Measurements from ENCODE around the gene MAST3.

DNA sequence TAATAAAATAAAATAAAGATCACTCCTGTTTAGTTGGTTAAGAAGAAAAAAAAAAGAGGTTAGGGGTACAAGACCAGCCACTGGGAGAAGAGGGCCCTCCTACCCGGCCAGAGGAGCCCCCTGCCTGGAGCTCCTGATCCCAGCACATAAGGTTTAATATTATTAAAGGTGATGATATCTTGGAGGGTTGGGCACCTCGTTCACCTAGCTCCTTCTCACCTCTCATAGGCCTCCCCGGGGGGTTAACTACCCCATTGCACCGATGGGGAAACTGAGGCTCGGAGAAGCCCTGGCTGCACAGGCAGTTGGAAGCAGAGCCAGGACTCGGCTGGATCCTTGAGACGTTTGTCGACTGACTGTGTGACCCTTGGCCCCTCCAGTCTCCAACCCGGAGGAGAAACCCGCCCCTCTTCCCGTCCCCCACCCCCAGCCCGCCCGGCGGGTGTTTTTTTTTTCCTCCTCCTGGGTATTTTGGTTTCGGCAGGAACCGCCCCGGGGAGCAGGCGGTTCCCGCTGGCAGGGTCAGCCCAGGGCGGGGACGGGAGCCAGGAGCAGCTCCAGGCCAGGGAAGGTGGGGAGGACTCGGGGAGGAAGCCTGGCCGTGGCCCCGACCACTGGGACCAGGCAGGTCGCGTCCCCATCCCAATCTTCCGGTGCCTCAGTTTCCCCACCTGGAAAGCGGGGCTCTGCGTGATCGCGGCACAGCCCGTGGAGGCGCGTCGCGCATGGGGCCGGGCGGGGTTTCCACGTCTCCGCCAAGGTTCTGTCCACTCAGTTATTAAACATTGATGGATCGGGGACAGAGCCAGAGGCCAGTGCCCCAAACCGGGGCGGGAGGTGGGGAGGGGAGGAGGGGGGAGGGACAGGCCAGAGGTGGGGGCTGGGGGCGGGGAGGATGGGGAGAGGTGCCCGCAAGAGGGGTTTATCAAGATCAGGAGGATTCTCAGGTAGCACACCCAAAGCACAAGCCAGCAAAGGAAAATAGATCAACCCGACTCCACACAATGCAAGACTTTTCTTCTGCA is 35.0 kb downstream of the IL12RB1 start:
- PRO-cap: no peak

GRCh38 chr19:18090971-18091660 is 4.4 kb upstream of the IL12RB1 start:
- PRO-cap: bidirectional peak, plus-strand start at chr19:18091465, minus-strand start at chr19:18091301

DNA sequence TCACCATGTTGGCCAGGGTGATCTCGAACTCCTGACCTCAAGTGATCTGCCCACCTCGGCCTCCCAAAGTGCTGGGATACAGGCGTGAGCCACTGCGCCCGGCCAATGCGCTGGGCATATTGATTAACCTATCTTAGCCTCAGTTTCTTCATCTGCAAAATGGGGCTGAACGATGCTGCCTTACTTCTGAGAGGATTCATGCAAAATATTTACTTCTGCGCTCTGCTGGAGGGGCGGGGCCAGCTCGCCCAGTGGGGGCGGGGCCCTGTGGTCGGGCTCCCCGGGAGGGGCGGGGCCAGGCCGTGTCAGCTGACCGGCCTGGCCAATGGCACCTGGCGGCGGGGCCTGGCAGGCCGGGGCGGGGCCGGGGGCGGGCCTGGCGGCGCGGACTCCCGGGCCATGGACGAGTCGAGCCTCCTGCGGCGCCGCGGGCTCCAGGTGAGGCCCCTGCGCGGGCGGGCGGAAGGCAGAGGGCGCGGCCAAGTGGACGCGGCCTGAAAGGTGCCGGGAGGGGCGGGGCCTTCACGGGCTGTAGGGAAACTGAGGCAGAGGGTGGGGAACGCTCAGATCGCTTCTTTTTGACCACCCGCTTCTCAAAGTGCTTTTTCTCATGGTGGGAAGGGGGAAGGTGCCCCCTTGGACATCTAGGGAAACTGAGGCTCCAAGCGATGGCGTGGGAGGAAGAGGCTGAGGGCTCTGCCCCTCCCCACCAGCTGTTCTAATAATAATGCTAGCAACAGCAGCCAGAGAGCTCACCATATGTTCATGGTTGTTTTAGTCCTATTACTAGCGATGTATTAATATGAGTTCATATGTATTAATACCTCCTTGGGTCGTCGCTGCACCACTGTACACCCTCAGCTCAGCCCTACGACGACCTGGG is at the start of gene MAST3:
Gene MAST3 (plus strand): TSS at position 385 of the 883 bp plus-strand sequence.
- PRO-cap: unidirectional peak, plus-strand start at position 388 of the sequence

DNA sequence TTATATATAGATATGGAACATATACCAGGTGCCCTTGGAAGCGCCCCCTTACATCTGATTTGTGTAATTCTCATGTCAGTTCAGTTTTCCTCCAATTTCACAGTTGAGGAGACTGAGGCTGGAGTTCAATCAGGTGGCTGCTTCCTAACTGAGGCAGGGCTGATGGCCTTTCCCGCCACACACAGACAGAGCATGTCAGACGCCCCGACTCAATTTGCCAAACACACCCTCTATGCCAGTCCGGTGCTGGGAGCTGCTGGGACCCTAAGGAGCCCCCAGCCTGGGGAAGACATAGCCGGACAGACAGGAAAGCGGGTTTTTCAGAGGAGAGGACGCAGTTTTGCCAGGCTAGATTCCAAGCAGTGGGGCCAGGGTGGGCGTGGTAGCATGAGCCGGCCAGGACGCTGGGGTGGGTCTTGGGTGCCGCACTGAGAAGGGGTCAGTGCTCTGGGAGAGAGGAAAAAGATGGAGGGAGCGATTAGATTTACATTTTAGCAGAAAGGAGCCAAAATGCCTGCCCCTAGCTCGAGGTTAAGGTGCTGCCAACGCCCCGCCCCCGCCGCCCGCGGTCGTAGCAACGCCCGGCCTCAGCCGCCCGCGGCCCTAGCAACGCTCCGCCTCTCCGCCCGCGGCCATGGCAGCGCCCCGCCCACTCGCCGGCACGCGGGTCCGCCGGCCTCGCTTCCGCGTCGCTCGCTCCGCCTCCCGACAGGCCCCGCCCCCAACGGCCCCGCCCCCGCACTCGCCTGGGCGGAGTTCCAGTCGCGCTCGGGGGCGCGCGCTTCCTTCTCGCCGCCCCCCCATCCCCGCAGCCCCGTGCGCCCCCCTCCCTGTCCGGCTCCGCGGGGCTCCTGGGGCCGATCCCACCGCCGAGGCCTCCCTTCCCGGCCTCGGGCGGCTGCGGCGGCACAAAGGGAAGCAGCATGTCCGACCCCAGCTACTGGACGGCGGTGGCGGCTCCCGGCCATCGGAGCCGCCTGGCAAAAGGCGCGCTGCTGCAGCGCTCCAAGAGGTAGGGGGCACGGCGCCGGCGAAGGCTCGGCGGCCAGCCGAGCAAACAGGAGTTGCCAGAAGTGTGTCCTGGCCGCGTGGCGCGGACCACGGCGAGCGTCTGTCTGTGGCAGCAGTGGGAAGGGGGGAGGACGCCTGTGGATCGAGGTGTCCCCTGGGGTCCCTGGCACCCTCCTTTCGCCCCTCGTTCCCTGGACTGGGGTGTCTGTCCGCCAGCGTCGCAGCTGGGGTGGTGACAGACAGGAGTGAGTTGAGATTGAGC is 20.1 kb downstream of the MAST3 start:
- PRO-cap: unidirectional peak, plus-strand start at position 745 of the sequence

DNA sequence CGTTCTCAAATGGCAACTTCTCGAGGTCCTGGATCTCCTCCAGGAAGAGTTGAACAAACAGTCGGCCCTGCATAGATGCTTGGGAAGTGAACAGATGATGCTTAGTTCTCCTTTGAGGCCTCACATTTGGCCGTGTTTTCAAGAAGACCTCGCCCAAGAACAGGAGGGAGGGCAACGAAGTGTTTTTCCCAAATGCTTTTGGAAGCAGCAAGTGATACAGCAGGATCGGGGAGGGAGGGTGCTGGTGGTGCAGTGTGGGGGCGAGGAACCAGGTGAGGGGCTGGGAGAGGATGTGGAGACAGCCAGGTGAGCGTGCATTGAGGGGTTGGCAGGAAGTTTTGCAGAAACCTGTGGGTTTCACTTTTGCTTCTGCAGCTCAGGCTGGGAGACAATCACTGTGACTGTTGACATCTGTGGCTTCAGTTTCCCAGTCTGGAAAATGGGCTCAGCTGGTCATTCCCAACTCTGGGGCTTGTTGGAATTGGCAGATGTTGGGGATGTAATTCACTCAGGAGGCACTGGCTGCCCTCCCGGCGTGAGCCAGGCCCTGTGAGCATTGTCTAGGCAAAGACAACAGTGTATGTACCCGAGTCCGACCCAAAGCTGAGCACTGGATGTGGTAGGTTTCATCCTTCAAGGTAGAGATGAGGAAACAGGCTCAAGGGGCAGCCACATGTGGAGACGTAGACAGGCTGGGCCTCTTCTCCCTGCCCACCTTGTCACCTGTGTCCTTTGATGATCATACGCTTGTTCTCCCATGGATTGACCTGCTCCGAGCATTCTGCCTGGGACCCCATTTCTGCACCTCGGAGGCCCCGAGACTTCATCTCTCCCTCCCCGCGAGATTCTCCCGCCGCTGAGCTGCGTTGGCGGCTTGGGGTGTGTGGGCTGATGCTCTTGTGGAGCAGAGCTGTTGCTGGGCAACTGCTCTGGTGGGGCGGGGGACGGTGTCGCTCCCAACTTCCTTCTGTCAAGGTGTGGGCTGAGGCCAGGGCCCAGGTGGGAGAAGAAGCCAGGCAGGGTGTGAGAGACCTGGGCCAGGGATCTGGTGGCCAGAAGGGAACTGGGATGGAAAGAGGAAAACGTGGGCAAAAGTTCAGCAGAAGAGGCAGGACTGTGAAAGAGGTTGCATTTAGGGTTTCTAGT is 21.9 kb downstream of the MAST3 start:
- PRO-cap: no peak

GRCh38 chr19:18145649-18145938 is 7.4 kb upstream of the PIK3R2 start:
- PRO-cap: no peak

- PRO-cap: bidirectional peak, plus-strand start at chr19:18171135, minus-strand start at chr19:18171037
These were observed 2.7 kb upstream of the IFI30 start for GRCh38 chr19:18170679-18171521.

GRCh38 chr19:18254963-18255140 is 19.4 kb downstream of the IQCN start:
- PRO-cap: no peak

DNA sequence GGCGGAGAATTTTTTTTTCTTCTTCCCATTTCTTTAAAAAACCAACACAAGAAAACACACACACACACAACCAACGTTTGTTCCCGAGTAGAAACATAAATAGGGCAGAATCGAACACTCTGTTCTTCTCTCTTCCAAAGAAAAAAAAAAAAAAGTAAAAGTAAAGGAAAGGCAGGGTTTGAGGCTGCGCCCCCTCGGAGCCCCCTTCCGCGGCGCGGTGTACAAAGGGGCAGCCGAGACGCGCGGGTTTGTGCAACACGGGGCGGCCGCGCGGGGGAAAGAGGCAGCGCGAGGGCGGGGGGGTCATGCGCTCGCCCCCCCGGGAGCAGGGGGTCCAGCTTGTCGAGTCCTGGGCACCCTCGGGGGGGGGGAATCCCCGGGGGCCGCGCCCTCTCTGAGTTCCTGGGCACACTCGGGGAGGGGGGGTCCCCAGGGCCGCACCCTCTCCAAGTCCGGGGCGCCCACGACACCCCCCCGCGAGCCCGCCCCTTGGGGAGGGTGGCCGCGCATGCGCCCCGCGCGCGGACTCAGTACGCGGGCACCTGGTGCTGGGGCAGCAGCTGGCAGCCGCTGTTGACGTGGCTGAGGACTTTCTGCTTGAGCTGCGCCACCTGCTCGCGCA is 1.4 kb downstream of the JUND start:
- PRO-cap: bidirectional peak, plus-strand start at position 533 of the sequence, minus-strand start outside the sequence

DNA sequence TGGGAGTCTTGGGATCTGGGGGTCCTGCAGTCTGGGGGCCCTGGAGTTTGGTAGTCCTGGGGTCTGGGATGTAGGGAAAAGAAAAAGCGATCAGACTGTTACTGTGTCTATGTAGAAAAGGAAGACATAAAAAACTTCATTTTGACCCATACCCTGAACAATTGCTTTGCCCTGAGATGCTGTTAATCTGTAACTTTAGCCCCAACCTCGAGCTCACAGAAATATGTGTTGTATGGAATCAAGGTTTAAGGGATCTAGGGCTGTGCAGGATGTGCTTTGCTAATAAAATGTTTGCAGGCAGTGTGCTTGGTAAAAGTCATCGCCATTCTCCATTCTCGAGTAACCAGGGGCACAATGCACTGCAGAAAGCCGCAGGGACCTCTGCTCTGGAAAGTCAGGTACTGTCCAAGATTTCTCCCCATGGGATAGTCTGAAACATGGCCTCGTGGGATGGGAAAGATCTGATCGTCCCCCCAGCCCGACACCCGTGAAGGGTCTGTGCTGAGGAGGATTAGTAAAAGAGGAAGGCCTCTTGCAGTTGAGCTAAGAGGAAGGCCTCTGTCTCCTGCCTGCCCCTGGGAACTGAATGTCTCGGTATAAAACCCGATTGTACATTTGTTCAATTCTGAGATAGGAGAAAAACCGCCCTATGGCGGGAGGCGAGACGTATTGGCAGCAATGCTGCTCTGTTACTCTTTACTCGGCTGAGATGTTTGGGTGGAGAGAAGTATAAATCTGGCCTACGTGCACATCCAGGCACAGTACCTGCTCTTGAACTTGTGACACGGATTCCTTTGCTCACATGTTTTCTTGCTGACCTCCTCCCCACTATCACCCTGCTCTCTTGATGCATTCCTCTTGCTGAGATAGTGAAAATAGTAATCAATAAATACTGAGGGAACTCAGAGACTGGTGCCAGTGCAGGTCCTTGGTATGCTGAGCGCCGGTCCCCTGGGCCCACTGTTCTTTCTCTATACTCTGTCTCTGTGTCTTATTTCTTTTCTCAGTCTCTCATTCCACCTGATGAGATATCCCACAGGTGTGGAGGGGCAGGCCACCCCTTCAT is 5.3 kb upstream of the LRRC25 start:
- PRO-cap: no peak

DNA sequence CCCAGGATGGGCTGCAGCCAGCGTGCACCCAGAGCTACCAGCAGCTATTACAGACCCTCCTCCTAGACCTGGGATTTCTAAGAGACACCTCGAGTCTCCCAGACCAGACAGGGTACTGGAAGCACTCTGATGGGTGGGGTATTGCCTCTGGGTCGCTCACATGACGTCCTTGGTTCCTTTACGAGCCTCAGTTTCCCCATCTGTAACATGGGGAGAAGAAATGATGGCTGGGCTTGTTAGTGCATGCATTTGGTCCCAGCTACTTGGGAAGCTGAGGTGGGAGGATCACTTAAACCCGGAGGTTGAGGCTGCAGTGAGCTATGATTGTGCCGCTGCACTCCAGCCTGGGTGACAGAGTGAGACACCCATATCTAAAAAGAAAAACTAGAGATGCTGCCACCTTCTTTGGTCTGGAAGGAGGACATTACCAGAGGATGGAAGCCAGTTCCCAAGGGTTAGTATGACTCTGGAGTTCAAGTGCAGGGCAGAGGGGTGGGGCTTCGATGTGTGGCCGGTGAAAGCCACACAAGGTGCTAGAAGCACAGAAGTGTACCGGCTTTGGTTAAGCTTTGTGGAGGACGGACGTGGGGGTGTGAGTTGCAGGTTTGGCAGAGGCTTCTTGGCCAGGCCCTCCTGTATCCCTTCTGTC is 5.0 kb upstream of the SSBP4 start:
- PRO-cap: no peak

GRCh38 chr19:18458456-18458924 is 20.6 kb upstream of the ISYNA1 start:
- PRO-cap: no peak

- PRO-cap: no peak
These were observed 31.7 kb upstream of the ISYNA1 start for GRCh38 chr19:18469648-18469940.

- PRO-cap: no peak
These were observed 41.8 kb downstream of the ELL start for GRCh38 chr19:18479784-18480733.

DNA sequence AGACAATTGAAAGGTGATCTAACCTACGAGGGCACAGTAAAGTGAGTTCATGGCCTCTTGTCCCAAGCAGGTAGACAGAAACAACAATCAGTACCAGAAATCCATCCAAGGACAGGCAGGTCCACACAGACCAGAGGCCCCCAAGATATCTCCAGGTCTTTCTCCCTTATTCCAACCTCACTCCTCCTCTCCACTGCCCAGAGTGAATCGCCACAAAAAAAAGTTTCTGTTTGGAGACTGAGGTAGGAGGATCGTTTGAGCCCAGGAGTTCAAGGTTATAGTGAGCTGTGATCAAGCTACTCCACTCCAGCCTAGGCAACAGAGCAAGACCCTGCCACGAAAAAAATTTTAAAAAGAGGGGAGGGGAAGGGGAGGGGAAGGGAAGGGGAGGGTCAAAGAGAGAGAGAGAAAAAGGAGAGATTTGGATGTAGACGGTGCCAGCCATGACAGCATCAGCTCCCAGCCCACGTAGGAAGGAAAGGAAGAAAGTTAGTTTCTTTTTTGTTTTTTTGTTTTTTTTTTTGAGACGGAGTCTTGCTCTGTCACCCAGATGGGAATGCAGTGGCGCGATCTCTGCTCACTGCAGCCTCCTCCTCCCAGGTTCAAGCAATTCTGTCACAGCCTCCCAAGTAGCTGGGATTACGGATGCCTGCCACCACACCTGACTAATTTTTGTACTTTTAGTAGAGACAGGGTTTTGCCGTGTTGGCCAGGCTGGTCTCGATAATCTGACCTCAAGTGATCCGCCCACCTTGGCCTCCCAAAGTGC is 27.8 kb downstream of the ELL start:
- PRO-cap: no peak

- PRO-cap: no peak
These were observed 25.7 kb downstream of the ELL start for GRCh38 chr19:18495877-18496870.

GRCh38 chr19:18578693-18579084 is 7.0 kb downstream of the UBA52 start:
- PRO-cap: no peak

DNA sequence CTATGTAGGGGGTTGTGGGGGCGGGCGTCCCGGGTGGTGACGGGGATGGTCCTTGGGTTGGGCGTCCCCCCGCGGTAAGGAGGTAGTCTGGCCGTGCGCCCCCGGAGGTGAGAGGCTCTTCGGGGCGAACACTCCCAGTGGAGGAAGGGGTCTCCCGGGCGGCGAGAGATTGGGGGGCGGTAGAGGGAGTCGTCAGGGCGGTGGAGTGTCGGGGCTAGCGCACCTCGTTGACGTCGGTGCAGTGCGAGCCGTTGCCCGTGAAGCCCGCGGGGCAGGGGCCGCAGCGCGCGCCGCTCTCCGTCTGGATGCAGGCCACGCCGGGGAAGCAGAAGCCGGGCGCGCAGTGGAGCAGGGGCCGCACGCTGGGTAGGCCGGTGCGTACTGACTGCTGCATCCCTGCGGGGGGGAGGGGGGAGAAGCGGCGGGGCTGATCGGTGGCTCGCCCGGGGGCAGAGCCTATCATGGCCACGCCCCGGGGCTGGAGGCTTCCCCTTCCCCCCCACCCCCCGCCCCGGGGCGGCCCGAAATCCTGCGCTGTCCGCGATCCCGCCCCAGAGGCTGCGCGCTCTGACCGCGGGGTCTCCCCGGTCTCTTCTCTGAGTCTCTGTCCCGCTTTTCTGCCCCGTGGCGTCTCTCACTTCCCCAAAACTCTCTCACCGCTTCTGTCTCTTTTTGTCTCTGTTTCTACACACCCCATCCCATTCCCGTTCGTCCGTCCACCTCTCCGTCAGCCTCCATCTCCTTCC is 1.2 kb downstream of the COMP start:
- PRO-cap: no peak

DNA sequence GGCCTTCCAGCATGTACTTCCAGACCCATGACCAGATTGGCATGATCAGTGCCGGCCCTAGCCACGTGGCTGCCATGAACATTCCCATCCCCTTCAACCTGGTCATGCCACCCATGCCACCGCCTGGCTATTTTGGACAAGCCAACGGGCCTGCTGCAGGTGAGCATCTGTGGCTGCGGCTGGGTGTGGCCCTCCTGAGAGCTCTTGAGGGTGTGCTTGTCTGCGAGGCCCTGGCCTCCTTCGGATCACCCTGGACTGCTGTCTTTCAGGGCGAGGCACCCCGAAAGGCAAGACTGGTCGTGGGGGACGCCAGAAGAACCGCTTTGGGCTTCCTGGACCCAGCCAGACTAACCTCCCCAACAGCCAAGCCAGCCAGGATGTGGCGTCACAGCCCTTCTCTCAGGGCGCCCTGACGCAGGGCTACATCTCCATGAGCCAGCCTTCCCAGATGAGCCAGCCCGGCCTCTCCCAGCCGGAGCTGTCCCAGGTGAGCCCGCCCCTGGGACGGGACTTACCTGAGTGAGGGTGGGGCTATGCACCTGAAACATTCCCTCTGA is 30.6 kb downstream of the CERS1 start:
- PRO-cap: no peak

GRCh38 chr19:18905519-18905909 is 9.6 kb upstream of the CERS1 start:
- PRO-cap: no peak

Data from bronchus (tissue), 1 donor.